A673 (cell line): ENCODE measurements around the genes TOMT and ANAPC15.

DNA sequence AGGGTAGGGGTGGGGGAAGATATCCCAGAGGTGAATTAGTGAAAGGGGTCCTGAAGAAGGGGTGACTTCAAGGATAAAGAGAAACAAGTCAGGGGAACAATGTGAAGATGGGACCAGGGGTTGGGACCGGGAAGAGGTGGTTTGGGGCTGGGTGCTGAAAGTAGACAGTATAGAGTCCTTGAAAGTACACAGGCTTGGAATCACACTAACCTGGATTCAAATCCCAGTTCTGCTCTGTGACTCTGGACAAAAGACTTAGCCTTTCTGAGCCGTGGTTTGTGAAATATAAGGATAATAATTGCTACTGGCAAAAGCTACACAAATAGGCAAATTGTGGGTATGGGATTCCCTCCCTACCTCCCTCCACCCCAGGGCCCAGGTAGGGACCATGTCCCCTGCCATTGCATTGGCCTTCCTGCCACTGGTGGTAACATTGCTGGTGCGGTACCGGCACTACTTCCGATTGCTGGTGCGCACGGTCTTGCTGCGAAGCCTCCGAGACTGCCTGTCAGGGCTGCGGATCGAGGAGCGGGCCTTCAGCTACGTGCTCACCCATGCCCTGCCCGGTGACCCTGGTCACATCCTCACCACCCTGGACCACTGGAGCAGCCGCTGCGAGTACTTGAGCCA is at the start of gene TOMT:
TSS of gene TOMT (plus strand) at position 361 of the 630 bp plus-strand sequence.
- PRO-cap = no peak

- PRO-cap = bidirectional peak, plus-strand start at chr11:72111924, minus-strand start at chr11:72111807; bidirectional peak, plus-strand start at chr11:72112512, minus-strand start at chr11:72112235; bidirectional peak, plus-strand start at chr11:72112875, minus-strand start at chr11:72112776
Observed at GRCh38 chr11:72111901-72112966, at the start of gene ANAPC15. TSS of gene ANAPC15 (minus strand) at chr11:72112695.

DNA sequence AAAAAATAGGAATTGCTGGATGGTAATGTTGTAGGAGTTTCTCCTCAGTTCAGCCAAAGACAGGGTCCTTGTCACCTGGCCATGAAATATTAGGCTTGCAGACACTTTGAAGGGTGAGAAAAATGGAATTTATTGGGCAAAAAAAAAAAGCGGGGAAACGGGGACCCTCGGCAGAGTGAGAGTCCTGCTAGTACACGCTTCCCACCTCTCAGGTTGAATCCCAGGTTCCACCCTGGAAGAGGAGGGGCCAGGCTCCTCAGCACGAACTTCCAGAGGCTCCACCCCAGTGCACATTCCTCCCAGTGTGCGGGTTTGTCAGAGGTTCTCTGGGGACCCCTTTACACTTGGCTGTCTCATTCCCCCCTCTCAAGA is 27.3 kb downstream of the FOLR3 start:
- PRO-cap = no peak

DNA sequence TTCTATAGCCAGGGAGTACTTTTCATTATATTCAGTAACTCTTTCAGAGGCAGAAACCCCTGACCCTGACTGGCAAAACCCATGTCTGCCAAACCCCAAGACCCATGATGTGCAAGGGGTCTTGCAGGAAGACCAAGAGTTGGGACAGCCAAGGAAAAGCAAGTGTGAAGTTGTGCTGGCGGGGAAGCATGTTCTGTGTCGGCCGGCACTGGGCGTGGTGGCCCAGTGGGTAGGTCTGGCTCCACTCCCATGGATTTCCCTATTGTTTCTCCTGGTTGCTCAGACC is 17.8 kb upstream of the FOLR1 start:
- PRO-cap = no peak

DNA sequence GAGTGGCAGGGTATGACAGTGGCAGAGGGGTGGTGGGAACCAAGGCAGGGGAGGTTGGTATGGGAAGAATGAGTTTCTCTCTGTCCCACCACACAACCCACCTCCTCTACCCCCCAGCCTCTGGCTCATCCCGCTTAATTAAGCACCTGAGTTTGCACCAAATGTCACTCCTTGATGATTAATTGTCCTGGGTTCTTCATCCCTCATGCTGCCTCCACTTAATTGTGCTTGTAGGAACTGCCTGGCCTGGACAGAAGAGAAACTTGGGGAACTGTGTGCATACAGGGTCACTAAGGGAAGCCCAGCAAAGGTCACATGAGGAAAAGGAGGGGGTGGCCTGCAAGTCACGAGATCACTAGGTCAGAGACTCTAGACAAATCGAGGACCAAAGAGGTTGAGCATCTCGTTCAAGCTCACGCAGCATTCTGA is 75.8 kb downstream of the PDE2A start:
- PRO-cap = no peak

GRCh38 chr11:72600359-72601119 is 73.7 kb downstream of the PDE2A start:
- PRO-cap = no peak

DNA sequence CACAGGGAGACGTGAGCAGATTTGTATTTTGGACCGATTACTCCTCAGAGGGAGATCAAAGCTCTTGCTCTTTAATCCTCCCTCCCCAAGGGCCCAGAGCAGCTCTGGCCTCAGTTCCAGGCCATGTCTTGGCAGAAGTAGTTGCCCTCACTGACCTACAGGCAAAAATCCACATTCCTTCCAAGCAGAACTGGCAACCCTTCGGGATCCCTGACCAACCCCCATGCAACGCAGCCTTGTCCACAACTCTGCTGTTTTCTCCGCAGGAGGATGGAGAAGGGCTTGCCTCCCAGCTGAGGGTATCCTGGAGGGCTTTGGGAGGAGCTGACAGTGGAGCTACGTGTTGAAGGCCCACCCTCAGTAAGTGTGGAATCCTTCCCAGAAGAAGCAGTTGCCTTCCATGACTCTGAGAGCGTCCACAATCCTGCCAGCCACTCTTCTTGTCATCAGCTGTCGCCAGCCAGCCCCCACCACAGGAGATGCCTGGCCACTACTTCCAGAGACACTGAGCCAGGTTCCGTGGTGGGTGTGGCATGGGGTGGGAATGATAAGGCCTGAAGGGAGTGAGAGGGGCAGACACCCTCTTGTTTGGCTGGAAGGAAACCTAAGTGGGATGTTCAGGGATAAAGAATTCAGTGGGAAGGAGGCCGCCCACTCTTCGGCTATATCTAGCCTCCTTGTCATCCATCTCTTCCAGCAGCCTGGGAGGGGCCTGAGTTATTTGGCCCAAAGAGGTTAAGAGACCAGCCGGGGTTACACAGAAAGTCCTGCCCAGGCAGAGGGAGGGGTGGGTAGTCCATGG is 68.0 kb downstream of the PDE2A start:
- PRO-cap = no peak

GRCh38 chr11:72617273-72617950 is 56.8 kb downstream of the PDE2A start:
- PRO-cap = no peak

DNA sequence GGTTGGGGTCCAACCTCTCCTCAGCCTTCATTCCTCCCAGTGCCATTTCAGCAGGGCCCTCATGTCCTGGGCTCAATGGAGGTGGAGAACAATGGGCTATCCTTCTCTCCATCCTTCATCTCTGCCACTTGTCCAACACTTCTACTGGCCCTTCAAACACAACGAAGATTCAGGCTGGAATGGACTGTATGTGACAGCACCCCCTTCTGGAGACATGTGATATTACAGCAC is 6.9 kb downstream of the PDE2A start:
- PRO-cap = no peak

DNA sequence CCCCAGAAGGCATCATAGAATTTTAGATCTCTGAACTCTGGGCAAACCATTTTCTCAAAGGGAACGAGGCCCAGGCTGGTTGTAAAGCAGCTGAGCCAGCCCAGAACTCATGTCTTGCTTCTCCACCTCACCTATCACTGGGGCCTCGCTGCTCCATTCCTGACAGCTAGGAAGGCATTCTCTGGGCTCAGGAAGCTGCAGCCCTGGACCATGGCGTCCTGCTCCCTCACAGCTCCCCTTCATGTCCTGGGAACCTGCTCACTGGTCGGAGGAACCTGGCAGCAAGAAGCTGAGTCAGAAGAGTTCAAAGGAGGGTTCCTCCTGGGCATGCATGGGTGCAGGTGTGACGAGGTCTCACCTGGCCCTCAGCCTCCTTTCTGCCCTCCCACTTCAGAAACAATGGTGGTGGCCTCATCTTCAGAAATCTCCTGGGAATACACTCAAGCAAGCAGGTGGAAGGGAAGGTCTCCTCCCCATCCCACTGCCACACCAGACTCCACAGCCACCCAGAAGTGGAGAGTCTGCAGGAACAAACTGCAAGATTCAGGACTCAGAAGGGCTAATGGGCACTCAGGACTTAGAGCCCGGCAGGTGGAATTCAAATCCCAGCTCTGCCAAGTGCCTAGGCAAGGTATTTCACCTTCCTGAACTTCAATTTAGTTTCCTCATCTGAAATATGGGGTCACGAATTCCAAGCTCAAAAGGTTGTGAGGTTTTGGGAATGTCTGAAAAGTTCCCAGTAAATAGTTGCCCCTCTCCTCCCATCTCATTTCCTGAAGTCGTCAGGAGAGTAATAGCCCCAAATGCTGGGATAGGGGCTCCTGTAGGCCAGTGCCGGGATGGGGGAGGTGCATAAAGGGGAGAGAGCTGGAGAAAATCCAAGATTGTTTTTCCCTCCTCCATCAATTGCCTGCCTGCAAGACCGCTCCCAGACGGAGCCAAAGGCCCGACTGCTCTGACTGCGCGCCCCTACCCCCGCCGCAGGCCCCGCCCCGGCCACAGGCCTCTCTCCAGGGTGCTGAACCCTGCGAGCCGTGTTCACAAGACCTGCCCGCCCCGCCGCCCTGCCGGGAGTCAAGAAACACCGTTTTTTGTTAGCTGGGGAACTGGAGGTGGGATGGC is 2.1 kb upstream of the PDE2A start:
- PRO-cap = no peak

DNA sequence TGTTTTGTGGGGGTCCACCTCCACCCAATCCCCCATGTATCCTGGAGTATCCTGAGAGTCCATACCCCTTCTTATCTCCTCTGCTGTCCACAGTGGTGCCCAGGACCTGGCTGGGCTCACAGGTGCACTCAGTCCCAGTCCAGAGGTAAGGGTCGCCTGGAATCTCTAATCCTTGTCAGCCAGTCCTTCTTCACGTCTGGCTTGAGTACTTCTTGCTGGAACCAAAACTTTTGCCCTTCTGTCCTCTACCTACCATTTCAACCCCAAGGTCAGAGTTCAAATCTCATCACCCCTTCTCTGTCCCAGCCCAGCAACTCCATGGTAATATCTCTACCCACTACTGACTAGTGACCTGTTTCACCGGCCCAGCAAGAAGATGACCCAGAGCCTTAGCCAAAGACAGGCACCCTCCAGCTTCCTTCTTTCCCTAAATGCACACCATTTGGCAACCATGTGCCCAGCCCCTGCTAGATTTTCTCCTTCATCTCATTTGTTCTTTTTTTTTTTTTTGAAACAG is 15.0 kb downstream of the ARAP1 start:
- PRO-cap = no peak

DNA sequence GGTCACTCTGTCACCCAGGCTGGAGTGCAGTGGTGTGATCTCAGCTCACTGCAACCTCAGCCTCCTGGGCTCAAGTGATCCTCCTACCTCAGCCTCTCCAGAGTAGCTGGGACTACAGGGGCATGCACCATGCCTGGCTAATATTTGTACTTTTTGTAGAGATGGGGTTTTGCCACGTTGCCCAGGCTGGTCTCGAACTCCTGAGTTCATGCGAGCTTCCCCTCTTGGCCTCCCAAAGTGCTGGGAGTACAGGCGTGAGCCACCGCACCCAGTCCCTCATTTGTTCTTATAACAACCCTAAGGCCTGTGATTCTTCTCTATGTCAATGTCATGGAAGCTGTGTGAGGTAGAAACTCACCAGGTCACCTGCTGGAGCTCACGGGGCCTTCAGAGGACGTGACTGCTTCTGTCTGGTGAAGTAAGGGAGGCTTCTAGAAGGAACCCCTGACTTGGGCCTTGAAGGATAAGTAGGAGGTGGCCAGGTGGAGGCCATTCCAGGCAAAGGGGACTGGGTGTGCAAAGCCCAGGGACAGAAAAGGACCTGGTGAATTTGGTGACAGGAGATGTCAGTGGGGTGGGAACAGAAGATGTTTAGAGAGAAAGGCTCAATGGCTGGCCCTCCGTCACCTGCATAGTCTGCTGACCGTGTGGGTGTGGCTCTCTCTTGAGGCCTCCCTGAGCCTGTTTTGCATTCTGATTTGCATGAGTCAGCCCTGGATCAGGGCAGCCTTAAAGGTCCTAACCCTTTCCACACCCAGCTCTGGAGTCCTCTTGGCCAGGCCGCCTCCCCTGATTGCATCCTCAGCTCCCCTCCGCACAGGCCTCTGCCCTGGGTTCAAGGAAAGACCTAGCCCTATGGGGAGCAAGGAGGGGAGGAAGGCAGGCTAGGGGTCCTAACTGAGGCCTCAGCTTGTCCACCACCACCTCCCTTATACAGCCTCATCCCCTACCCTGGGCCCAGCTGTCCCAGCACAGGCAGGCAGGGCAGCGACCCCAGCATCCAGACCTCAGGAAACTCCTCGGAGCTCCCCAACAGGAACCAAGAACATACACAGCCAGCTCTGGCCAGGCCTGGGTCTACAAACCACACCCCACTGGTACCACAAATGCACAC is 14.2 kb downstream of the ARAP1 start:
- PRO-cap = no peak

- PRO-cap = no peak
Observed at GRCh38 chr11:72743920-72744337, 8.3 kb downstream of the ARAP1 start.

GRCh38 chr11:72753550-72754313 is 1.5 kb upstream of the ARAP1 start:
- PRO-cap = no peak

DNA sequence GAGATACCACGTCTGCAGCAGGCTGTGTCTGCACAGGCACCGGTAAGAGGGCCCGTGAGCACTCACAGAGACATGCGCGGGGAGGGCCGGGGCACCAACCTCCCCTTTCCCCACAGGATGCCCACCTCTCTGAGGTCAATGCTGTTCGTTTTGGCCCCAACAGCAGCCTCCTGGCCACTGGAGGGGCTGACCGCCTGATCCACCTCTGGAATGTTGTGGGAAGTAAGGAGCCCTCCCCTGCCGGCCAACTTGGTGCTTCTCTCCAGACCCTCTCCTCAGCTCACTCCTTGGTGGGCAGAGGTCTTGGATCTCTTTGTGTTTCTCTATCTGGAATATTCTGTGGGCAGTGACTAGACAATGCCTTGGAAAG is 11.0 kb downstream of the ATG16L2 start:
- PRO-cap = no peak

- PRO-cap = no peak
Observed at GRCh38 chr11:72832192-72832776, 18.1 kb downstream of the ATG16L2 start.

DNA sequence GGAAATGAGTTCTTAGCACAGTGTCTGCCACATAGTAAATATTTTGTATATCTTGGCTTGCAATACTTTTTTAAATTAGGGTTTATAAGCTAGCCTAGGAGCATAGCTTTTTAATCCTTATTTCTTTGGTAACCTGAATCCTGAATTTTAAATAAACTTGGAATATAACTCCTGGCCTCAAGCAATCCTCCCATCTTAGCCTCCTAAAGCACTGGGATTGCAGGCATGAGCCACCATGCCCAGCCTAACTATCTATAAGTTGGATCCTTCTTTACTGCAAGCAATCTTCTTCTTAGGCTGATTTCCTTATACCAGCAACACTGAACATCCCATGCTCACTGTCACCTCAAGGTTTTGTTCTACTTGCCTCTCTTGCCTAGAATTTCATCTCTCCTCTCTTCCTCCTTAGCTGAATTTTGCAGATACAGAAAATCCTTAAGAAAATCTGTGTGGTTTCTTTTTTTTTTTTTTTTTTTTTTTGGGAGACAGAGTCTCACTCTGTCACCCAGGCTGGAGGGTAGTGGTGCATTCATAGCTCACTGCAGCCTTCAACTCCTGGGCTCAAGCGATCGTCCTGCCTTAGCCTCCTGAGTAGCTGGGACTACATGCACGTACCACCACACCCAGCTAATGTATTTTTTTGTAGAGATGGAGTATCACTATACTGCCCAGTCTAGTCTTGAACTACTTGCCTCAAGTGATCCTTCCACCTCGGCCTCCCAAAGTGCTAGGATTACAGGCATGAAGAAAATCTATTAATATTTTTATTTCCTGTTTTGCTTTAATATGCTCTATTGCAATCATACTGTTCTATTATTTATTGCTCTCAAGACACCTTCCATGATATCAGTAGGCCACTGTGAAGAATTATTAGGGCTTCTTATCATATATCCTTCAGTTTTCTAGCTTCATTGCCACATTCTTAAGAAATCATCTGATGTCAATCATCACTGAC is 128.2 kb downstream of the FCHSD2 start:
- PRO-cap = no peak

GRCh38 chr11:73028434-73029105 is 113.5 kb downstream of the FCHSD2 start:
- PRO-cap = no peak

DNA sequence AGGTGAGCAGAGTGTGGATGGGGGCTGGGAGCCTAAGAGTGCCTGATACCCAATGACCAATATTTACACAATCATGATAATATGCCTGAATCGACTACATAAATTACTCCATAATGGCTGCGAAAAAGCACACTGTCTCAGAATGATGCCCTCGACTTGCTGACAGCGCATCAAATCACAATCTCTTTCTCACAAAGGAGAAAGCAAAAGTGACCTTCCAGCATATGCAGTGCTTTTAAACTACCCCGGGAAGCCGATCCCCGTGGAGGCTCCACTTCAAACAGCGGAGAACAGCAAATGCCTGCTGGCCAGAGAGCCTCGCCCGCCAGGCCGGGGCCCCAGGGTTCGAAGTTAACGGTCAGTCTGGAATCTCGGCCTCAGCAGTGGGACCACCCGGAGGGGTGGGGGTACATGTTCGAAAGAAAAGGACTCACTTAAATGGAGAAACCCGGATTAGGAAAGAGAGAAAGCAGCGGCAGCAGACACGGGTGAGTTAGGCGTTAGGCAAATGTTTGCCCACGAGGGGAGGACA is 1.6 kb downstream of the FCHSD2 start:
- PRO-cap = bidirectional peak, plus-strand start at position 238 of the sequence, minus-strand start at position 211 of the sequence

DNA sequence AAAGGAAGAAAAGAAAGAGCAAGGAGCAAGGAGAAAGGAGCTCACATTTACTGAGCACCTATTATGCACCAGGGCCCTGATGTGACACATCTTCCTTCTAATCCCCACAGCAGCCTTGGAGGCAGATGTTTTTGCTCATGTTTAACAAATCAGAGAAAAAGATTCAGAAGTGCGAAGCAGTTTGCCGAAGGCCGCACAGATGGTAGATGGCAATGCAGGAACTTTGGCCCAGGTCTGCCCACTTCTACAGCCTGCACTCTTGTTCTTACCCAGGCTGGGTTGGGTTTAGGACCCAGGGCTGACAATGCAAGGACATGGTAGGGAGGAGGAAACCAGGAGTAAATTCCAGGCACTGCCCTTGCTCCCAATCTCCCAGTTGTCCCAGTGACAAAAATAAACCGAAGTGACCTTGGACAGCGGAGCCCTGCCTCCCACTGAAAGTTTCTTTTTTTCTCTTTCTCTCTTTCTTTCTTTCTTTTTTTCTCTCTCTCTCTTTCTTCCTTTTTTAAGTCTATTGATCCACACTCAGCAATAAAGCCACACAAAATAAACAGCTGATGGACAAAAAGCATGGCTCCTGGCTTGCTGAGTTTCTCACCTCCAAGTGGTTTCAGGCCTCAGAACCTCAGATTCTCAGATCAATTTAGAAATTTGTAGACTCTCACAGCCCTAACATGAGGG is 33.4 kb upstream of the FCHSD2 start:
- PRO-cap = no peak